Heart right ventricle (tissue), 2 donors: ENCODE data around the gene TIMP4.

GRCh38 chr3:12158080-12159176 lies at the start of gene TIMP4:
TSS of gene TIMP4 (minus strand) at chr3:12158912.
- PRO-cap, 2 experiments, result peak in 2 of 2 experiments; most common plus-strand start chr3:12159045 (in 2); most common minus-strand start chr3:12158941 (in 2)

DNA sequence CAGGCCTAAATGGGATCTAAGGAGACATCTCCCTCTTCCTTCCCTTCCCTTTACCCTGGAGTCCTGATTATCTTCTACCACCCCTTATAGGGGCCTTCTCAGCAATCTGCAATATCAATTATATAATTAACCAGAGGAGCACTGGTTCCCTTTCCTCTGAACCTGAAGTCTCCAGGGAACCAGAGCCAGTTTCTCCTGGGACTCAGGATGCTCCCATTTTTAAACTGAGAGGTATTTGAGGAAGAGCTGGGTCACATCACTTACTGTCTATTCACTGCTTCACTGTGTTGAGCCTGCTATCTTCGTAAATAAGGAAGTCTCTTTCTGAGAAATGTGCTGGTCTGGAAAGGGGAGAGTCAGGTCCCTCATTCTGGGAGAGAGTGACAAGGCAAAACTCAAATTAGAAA lies 11.3 kb upstream of the TIMP4 start:
- PRO-cap, 2 experiments, result no peak in any of the 2 experiments

DNA sequence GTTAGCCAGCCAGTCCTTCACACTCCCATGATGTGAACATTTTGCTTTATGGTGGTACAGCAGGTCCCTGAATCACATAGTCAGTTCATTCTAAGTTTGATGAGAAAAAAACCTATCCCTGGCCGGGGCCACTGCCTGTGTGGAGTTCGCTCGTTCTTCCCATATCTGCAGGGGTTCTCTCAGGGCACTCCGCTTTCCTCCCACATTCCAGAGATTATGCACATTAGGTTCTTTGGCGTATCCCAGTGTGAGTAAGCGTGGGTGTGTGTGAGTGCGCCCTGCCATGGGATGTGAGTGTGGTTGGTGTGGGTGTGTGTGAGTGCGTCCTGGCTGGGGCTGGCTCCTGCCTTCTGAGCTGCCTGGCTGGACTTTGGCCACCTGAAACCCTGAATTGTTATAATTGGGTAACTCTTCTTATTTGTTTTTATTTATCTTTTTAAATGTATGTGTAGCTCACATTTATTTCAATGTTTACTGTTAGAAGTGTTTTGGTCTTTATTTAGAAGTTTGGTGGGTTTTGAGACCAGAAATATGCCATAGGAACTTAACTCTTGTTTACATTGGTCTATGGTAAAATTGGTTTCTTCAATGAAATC lies 64.1 kb upstream of the PPARG start:
- PRO-cap, 2 experiments, result no peak in any of the 2 experiments

GRCh38 chr3:12301873-12302349 lies 13.0 kb downstream of the PPARG start:
- PRO-cap, 2 experiments, result no peak in any of the 2 experiments

DNA sequence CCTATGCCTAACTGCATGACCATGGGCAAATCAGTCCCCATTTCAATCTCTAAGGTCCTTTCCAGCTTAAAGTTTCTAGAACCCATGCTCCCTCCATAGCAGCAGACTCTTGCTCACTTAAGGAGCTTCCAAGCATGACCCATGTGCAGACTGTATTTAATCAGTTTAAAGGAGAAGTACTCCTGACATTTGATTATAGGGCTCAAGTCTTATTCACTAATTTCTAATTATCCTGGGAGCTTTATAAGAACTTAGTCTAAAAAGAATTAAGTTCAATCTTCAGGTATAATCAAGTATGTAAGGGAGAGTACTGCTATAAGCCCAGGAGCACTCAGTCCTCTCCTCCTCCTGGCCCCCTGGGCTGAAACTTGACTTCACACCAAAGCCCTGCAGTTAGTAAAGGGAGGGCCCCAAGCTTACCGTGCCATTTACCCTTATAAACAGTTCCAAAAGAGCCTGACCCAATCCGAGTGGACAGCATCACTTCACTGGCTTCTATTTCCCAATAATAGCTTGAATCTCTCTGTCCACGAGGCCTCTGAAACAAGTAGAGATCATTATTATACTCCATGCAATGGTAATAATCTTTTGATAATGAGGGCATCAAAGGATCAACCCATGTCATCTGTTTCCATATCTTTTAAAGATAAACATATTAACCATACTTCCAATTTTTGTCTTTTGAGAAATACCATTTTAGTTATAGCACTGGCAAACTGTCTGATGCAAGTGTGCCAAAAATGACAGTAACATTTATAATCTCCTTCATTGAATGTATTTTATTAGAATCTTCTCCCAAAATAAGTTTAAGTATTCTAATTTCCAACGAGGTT lies 42.6 kb downstream of the MKRN2 start:
- PRO-cap, 2 experiments, result no peak in any of the 2 experiments

GRCh38 chr3:12629549-12630077 lies 34.3 kb downstream of the RAF1 start:
- PRO-cap, 2 experiments, result no peak in any of the 2 experiments

GRCh38 chr3:12753428-12753994 lies 5.5 kb downstream of the TMEM40 start:
- PRO-cap, 2 experiments, result no peak in any of the 2 experiments

DNA sequence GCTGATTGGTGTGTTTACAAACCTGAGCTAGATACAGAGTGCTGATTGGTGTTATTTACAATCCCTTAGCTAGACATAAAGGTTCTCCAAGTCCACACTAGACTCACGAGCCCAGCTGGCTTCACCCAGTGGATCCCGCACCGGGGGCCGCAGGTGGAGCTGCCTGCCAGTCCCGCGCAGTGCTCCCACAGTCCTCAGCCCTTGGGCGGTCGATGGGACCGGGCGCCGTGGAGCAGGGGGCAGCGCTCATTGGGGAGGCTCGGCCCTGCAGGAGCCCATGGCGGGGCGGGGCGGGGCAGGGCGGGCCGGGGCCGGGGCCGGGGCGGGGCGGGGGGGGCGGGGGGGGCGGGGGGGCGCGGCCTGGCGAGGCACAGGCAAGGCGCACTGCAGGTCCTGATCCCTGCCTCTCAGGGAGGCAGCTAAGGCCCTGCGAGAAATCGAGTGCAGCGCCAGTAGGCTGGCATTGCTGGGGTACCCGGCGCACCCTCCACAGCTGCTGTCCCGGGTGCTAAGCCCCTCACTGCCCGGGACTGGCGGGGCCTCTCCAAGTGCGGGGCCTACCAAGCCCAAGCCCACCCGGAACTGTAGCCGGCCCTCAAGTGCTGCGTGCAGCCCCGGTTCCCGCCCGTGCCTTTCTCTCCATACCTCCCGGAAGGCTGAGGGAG lies 9.7 kb upstream of the TMEM40 start:
- PRO-cap, 2 experiments, result no peak in any of the 2 experiments

DNA sequence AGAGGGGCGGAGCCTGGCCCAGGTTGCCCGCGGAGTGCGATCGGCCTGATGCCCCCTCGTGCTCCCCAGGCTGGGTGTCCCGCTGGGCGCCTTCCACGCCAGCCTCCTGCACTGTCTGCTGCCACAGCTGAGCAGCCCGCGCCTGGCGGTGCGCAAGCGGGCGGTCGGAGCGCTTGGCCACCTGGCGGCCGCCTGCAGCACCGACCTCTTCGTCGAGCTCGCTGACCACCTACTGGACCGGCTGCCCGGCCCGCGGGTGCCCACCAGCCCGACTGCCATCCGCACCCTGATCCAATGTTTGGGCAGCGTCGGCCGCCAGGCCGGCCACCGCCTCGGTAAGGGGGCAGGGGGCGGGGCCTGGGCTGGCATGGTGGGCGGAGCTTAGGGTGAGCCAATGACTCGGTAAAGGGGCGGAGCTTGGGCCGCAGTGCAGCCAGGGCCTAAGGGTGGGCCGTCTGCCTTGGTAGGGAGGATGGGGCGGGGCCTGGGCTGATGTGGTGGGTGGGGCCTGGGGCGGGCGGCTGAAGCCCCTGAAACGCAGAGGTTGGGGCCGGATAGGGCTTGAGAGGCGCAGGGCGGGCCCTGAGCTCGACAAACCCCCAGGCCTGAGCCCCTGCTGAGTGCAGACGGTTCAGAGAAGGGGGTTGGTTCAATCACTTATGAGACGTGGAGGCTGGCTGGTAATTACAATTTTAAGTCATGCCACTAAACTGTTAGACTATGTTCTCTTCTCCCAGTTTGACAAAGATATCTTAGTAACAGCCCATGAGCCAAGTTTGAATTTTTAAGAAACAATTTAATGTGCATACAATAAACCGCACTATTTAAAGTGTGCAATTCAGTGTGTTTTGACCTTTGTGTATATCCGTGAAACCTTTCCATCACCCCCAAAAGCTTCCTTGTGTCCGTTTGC lies 13.8 kb downstream of the CAND2 start:
- PRO-cap, 2 experiments, result peak in 2 of 2 experiments; most common plus-strand start position 540 of the sequence (in 1); most common minus-strand start position 334 of the sequence (in 1)

DNA sequence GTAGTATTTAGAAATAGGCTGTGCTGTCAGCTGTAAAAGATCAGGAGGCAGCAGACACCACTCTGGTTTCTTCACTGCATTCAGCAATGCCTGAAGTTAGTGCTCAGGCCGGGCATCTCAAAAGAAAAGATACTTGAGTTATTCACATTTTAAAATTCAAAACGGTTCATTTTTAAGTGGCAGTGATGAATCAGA lies 7.2 kb downstream of the RPL32 start:
- PRO-cap, 2 experiments, result no peak in any of the 2 experiments

- PRO-cap, 2 experiments, result no peak in any of the 2 experiments
Measured at GRCh38 chr3:12867962-12868380, 26.6 kb upstream of the RPL32 start.

- PRO-cap, 2 experiments, result peak in 1 of 2 experiments; most common plus-strand start chr3:12932545 (in 1); most common minus-strand start chr3:12932434 (in 1)
Measured at GRCh38 chr3:12932100-12933079, 91.0 kb upstream of the RPL32 start.

DNA sequence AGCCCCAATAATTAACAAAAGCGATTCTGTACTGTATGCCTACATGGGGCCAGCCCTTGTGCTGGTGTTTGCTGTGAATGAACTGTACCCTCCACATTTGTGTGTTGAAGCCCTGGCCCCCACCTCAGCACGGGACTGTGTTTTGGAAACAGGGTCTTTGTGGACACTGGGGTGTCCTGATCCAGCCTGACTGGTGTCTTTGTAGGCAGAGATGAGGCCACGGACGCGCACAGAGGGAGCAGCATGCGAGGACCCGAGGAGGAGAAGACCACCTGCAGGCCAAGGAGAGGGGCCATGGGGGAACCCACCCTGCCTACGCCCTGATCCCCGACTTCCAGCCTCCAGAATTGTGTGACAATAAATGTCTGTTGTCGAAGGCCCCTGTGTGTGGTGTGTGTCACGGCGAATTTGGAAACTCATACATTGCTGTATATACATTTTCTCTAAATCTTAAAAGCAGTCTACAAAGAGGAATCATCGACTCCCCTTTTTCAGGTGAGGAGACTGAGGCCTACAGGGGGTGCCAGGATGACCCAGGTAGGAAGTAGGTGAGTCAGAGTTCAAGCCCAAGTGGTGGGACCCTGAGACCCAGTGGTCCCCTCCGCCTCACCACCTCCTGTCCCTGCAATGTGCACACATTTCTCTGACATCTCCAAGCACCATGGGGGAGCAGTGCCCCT lies 101.4 kb upstream of the RPL32 start:
- PRO-cap, 2 experiments, result no peak in any of the 2 experiments

DNA sequence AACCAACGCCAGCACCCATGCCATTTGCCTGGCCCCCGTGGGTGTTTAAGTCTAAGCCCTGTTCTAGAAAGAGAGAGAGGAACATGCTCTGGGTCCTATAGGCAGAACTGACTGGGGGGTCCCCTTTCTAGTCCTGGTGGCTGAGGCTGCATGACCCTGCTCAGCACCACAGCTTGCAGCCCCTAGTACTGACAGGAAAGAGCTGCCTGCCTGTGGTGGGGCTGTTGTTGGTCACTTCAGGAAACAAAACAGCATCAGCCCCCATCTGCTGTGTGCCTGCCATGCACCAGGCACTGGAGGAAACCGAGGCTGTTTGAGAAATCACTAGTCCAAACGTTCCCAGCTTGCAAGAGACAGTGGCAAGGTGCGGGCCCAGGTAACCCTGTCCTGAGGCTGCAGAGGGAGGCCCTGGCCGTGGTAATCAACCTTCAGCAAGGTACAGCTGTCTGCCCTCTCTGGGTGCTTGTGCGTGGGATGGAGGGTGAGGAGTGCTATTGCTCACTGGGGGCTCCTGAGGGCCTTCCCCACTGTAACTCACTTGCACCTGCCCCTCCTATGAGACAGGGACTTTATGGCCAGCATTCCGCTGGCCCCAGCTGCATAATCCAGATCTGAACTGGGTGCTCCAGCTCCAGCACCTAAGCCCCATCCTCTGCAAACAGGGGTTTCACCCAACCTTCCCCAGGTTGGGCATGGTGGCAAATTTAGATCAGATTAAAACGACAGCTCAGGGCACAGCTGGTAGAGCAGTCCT lies 90.5 kb downstream of the IQSEC1 start:
- PRO-cap, 2 experiments, result no peak in any of the 2 experiments

- PRO-cap, 2 experiments, result no peak in any of the 2 experiments
Measured at GRCh38 chr3:13010766-13011210, 62.4 kb downstream of the IQSEC1 start.

GRCh38 chr3:13025054-13025491 lies 48.2 kb downstream of the IQSEC1 start:
- PRO-cap, 2 experiments, result no peak in any of the 2 experiments

DNA sequence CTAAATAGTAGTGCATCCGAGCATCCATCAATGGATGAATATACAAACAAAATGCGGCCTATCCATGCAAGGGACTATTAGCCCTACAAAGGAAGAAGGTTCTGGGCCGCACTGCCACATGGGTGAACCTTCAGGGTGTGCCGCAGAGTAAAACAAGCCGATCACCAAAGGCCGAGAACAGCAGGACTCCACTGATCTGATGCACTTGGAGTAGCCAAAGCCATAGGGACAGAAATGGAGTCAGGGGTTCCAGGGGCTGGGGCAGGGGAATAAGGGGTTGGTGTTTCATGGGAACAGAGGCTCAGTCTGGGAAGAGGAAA lies 172.8 kb upstream of the IQSEC1 start:
- PRO-cap, 2 experiments, result no peak in any of the 2 experiments

- PRO-cap, 2 experiments, result peak in 1 of 2 experiments; most common plus-strand start chr3:13262941 (in 1)
Measured at GRCh38 chr3:13262741-13263109, 157.4 kb downstream of the NUP210 start.

GRCh38 chr3:13348982-13349759 lies 71.0 kb downstream of the NUP210 start:
- PRO-cap, 2 experiments, result no peak in any of the 2 experiments

DNA sequence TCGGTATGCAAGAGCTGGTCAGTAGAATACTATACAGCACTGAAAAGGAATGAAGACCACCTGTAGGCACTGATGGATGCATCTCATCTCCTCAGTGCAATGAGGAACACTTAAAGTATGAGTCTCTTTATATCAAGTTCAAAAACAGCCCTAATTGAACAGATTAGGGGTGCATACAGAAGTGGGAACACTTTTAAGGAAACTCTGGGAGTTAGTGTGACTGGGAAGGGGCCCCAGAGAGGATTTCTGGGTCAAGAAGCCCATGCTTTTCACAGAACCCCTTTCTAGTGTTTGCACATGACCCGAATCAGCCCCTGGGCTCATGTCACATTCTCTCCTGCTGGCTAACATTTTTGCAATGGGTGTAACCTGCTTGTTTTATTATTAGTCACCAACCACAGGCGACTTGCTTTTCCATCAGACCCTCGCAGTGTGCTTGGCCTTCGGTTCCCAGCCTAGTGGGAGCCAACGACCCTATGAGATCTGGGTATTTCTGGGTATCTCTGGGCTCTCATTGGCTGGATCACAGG lies 11.2 kb upstream of the FBLN2 start:
- PRO-cap, 2 experiments, result no peak in any of the 2 experiments